Mammary microvascular endothelial cell (primary cell): ENCODE measurements around a stretch of chr1.

GRCh38 chr1:234114768-234115075 is 210.2 kb downstream of the SLC35F3 start:
- RAMPAGE, long total RNA, result no peak

- RAMPAGE, long total RNA, result no peak
These were observed 100.5 kb upstream of the COA6 start for GRCh38 chr1:234272810-234273198.

- RAMPAGE, long total RNA, result no peak
These were observed 46.6 kb upstream of the COA6 start for GRCh38 chr1:234326696-234327004.

DNA sequence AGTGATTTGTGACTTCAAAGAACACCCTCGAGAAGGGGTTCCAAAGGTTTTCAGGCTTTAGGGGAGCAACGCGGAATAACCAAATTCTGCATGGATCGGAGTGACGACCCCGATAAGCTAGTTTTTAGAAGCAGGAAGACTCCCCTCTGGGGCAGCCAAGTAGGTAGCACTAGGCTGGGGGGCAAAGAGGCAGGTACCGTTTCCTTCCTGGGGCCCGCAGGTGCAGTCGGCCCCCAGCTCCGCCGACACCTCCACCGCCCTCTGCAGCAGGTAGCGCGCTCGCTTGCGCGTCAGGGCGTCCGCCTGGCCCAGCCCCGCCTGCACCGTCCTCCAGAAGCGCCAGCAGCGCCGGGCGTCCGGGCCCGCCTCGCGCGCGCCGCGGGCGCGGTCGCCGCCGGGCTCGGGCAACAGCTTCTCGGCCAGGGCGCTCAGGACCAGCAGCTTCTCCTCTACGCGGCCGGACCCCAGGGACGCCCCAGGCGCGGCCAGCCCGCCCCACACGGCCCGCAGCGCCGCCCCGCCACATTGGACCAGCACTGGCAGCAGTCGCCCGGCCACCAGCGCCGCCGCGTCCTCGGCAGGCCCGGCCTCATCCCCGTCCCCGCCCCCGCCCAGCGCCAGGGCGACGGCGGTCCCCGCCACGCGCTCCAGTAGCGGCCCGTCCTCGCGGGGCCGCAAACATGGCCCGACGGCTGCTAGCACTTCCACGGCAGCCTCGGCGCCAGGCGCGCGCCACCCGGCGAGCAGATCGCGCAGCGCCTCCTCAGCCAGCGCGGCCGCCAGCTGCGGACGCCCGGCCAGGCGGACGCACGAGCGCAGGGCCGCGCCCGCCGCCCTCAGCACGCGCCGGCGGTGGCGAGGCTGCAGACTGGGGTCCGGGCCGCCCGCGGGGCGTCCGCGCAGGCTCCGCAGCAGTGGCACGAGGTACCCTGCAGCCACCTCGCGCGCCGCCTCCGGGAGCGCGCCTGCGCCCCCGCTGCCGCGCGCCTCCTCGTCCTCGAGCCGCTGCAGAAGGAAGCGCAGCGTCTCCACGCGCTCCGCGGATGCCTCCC is 677 bp downstream of the TARBP1 start:
- RAMPAGE, long total RNA, result no peak

DNA sequence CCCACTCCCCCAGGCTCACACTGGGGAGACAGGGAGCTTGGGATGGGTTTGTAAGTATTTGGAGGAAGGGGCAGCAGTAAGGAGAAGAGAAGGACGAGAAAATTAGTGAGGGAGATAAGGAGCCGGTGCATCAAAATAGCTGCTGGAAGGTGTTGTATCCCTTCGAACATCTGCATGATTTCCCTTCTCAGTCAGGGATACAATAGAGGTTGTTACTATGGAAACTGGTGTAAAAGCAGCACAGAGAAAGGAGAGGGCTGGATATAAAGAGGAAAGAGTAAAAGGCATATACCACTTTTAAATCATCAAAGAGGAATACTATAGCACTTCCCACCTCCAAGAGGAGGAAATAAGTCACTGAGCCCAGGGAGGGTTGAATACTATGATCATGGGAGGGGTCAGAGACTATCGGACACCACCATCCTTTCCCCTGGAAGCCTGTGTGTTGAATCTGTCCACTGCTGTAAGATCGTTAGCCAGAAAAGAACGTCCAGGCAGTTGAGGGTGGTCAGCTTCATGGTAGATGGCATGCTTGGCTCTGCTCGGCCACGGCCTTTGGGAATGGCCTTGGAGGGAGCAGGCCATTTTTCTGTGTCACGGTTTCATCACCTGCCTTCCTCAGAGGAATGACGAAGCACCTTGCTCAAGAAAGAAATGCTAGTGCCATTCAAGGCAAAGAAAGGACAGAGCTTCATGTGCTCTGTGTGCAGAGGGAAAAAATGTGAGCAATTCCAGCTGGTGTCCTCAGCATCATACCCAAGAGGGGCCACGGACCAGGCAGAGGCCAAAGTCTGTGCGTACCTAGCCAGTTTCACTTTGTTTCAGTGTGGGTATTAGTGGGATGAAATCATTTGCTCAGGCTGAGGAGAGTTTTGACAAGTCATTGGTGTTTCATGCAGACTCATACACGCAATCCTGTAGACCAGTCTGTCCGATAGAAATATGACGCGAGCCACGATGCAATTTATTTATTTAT is 64.2 kb downstream of the IRF2BP2 start:
- RAMPAGE, long total RNA, result no peak

DNA sequence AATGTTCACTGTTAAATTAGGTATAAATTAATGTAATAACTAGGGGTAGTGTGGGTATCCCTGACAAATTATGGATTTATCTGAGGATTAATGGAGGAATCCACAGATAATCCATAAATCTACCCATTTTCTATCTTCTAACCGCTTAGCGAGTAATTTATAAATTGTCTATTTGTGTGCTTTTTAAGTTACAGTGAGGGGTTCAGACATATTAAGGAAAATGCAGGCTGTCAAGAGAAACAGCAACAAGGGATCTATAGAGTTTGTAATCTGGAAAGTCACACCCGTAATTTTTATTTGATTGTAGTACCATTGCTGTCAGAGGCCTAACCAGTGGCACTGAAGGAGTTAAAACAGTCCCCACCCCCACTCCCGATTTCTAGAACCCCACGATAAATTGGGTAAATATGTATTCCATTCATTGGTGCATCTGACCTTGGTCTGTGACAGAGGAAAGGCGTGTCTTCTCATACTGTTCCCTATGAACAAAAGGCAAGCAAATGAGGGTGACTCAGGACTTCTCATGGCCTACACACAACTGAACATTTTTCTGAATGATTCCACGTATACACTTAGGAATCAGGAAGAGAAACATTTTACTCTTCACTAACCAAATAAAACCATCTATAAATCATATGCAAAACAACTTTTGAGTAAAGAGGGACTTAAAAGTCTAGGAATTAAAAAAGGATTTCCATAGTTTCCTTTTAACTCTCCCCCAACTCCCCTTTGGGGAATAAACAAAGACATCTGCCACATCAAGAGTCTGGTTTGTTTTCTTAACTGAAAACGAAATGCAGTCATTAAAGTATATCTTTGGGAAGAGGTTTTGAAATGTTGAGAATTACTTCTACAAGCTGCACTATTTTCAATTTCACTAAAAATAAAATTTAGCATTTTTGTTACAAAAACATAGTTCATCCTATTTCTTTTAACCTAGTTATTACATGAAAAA is 7.3 kb downstream of the IRF2BP2 start:
- RAMPAGE, long total RNA, result no peak

DNA sequence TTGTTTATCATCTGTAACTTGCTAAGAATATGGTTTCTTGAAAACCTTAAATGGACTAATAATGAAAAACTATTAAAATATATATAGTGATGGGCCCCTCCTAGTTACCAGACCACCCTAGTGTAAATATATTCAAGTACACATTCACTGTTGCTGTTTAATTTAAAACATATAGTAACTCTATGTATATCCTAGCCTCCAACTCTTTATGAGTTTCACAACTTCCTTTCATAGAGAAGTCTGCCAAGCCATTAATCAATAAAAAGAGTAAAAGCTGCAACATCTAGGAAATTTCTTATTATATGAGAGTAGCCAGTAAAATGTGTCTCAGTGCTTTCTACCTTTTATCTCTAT is 6.6 kb downstream of the IRF2BP2 start:
- RAMPAGE, long total RNA, result no peak

DNA sequence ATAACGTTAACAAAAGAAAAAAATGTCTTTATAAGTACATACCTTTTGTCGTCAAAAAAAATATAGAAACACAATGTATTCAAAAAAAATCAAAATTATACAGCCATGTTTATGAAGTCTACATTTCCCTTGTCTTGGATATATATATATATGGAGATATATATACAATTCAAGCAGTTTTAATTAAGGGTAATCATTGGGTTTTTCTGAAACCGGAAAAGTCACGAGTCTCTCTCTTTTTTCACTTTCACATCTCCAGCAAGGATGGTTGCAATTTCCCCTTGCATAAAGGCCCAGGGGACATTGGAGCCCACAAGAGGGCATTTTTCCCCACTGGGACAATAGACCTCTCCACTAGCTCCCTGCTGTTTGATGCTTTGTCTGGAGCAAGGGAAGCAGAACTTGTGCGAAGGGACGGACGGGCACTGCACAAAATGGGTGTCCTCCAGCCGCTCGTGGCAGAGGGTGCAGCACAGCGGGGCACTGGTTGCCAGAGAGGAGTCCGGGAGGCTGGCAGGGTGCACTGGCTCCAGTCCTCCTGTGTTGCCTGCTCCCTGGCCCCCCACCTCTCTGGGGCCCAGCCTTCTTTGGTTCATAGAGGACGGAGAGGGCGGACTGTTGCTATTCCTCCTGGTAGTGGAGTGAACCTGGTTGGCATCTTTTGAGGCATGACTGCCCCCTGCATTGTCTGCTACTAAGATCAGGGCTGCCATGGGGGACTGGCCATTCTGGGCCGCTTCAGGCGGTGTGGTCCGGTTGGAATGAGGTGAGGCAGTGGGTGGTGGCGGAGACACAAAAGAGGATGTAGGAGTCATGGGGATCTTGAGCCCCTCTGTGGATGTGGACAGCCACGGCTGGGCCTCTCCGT is 2.8 kb downstream of the IRF2BP2 start:
- RAMPAGE, long total RNA, result no peak

DNA sequence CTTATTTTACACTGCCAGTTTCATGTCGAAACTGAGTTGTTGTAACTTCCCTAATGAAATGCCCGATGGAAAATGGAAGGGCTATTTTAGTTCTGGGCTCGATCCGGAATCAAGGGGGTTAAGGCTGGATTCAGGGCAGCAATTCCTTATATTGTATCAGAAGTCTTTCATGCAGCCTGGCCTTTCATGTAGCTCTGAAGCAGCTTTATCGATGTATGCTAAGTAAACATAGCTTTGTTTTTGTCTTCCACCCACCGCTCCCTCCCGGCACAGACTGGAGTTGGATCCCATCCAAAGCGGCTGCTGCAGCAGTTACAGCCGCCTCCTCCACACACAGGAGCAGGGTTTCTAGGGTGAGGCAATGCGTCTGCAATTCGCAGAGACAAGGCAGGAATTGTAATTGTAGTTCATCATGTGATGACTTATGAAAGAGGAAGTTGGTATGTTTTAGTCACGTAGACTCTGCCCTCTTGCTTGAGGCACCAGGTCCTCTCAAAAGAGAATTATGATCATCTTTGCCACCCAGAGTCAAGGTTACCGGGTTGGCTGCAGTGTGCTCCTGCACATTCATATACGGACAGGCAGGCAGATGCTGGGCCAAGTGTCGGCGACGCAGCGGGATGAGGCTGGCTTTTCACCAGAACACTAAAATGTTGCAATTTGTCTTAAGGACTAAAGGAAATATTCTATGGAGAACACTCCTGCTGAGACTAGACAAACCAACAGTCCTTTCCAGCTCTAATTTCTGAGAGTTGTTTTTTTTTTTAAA is 2.6 kb upstream of the IRF2BP2 start:
- RAMPAGE, long total RNA, result no peak

GRCh38 chr1:234613187-234614103 is 3.5 kb upstream of the IRF2BP2 start:
- RAMPAGE, long total RNA, result no peak

GRCh38 chr1:234627409-234627976 is 17.5 kb upstream of the IRF2BP2 start:
- RAMPAGE, long total RNA, result no peak

DNA sequence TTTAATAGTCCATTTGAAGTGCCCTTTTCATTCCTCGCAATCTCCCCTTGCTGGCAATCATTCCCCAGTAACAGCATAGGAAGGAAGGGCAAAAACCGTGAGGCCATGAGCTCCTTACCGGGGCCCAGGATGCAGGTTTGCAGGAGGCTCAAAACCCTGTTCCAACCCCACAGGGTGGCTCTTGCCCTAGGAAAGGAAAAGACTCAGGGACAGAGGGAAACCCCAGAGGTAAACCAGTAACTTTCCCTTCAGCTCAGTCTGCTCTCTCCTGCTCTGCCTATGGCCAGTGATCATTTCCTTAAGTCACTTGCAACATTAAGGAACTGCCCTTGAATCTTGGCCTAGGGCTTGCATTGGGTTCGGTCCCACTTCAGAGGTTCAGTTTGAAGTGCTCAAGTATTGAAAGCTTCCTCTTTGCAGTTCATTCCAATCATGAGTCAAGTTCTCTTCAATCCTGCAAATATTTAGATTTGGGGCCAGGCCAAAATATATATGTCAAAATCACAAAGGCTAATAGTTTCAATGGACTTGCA is 97.6 kb upstream of the IRF2BP2 start:
- RAMPAGE, long total RNA, result no peak

- RAMPAGE, long total RNA, result no peak
These were observed 110.9 kb upstream of the IRF2BP2 start for GRCh38 chr1:234720767-234721395.

GRCh38 chr1:234726166-234727171 is 116.5 kb upstream of the IRF2BP2 start:
- RAMPAGE, long total RNA, result no peak

GRCh38 chr1:234768635-234769054 is 158.7 kb upstream of the IRF2BP2 start:
- RAMPAGE, long total RNA, result no peak

DNA sequence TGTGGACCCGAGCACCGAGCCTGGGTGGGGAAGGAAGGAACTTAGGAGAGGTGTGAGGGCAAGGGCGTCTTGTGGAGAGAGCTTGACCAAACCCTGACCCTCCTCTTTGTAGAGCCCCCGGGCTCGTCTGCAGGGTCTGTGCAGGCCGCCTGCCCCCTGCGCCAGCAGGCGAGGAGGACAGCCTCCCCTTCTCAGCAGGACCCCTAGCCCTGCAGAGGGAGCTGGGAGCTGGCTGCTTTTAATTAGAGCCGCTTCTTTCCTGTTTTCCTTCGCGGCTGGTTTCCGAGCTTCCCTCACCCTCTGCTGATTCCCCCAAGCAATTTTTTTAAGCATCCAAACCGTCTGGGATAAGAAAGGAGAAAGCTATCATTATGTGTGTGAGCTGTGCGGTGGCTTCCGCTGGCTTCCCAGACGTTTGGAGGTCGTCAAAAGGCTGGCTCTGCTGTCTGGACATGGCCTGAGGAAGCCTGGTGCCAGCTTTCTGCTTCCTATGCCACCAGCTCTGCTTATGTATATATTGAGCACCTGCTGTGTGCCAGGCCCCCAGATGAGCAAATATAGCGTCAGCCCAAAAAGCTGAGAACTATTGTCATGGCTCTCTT is 160.2 kb upstream of the IRF2BP2 start:
- RAMPAGE, long total RNA, result no peak

DNA sequence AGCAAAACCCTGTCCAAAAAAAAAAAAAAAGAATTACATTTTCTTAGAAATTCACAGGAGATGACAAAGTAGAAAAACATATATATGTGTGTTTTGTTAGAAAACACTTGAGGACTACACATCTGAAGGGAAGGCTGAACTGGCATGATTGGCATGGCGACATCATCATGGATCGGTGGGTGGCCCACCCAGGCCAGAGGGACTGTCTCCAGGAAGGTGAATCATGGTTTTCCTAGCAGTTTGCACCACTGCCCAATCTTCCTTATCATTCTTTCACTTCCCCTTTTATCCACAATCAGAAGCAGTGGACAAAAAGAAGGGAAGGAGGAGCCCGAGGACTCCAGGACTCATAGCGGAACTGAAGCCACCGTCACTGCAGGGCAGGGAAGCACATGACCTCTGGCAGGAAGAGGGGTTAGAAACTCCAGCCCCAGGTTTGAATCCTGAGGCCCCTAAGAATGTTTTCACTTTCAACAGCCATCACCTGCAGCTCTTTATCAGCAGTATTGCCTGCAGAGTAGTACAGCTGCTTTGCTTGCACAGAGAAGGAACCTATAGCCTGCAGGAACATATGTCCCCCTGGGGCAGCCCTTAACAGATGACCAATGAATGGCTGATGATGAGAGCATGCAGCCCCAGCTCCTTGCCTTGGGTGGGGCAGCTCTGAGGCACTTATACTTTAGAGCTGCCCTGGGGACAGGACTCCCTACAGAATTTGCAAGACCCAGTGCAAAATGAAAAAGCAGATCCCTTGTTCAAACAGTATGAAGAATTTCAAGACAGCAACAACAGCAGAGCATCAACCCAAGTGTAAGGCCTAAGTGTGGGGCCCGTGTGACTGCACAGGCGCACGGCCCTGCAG is 241.6 kb upstream of the IRF2BP2 start:
- RAMPAGE, long total RNA, result no peak

DNA sequence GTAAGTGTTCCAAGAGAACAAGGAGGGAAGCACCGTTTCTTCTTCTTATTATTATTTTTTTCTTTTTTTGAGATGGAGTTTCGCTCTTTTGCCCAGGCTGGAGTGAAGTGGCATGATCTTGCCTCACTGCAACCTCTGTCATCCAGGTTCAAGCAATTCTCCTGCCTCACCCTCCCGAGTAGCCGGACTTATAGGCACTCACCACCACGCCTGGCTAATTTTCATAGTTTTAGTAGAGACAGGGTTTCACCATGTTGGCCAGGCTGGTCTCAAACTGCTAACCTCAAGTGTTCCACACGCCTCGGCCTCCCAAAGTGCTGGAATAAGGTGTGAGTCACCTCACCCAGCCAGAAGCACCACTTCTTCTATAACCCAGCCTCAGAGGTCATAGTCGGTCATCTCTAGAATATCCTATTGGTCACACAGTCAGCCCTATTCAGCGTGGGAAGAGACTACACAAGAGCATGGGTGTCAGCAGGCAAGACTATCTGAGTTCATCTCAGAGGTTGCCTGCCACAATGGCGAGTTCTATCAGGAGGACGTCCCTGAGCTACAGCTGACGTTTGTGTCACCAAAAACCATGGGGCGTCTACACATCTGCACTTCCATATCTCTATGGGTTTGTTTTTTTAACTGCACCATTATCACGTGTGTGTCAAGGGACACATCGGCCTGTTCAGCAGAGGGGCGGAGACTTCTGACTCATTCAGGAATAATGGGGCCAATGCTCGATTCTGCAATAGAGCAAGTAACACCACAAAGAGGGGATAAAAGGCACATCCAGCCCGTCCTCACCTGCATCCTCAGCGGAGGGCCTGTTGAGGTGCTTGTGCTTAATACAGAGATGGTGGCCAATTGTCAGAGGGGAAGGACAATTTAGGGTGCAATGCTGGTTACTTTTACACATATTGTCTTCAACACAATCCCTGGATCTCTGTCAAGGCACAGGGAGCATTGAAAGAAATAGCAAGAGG is 256.2 kb upstream of the IRF2BP2 start:
- RAMPAGE, long total RNA, result no peak

DNA sequence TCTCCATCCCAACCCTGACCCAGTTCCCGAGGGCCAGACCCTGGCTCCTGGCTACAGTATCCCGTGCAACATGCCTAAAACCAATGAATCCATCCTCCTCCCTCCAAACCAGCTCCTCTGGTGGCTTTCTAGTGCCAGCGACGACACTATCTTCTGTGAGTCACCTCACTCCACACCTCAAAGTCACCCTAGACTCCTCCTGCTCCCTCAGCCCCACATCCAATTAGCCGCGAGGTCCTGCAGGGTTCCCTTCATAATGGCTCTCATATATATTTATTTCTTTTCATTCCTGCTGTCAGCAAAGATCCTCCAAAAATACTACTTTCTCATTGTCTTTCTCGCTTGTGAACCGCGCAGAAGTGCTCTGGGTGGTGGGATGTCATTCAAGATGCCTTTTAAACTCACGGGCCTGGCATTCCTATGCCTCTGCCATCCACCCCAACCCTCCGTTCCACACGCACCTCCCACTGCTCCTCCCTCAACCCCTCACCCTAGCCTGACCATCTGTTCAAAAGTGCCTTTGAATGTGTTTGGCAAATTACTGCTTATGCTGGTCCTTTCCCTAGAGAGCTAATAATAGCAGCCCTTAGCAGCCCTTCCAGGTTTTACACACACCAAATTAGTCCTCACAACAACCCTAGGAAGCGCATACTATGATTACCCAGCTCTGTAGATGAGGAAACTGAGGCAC is 259.0 kb downstream of the TOMM20 start:
- RAMPAGE, long total RNA, result no peak

DNA sequence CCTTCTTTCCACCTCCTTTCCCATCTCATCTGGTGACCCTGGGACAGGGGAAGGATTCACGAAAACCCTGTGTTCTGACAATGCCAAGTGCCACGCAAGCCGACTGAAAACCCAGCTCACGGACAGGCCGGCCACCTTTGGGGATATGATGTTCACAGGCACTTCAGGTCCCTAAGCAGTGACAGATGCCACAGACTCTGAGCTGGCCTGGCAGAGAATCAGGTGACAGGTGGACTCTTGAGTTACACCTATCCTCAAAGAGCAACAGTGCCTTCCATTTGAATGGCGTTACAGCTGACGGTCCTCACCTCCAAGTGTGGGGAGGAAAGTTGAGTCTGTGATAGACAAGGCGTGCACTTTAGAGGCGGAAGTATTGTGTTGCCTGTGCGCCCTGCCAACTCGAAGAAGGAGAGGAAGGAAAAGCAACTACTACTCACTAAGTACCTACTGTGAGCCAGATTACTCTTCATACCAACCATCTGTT is 230.5 kb downstream of the TOMM20 start:
- RAMPAGE, long total RNA, result no peak